Hematopoietic multipotent progenitor cell (in vitro differentiated cells): ENCODE measurements around a stretch of chr1.

GRCh38 chr1:91571707-91572648 is 71.3 kb downstream of the CDC7 start:
- CAGE, long polyA plus RNA, result no peak

DNA sequence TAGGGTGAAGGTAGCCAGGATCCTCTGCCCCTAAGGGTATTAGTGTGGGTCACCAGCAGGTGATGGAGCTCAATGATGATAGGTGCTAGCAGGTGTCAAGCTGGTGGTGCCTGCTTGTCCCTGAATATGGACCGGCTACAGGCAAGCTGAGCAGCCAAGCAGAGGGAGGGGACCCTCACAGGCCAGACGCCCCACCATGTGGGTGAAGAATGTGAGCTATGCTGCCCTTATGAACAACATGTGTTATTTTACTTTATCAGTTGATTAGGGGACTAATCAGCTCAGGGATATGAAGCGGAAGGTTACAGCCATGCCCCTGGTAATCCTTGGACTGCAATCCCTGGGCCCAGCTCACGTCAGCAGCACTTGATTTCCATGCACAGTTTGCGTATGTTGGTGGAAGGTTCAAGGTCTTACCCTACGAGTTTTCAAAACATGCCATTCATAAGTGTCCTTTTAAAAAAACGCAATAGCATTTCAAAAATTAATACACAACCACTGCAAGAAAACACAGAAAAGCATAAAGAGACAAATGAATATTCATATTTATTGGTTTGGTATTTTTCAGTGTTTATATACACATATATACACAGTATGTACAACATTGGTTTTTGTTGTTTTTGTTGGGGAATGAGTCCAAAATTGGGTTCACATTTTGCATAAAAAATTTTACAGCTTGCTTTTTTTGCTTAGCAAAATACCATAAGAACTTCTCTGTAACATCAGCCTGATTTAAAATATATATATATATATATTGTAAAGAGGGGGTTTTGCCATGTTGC is 106.1 kb downstream of the CDC7 start:
- CAGE, long polyA plus RNA, result no peak

DNA sequence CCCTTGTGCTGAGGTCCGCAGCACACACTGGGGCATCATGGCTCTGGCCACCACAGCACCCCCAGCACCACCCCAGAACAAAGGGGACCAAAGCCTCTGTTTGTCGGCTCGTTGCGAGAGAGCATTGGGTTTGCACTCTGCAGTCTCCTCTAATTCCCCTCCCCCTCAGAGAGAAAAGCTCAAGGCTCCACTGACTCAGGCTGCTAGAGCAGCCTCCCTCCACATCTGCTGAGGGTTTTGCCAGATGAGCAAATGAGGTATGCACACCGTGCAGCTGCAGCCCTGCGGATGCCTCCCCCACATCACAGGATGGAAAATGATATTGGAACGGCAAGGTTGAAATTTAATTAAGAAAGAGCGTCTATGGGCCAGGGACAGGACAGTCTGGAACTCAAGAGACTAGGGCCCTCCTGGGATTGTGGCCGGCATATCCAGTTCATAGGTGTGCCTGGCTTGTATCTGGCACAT is 154.6 kb downstream of the TGFBR3 start:
- CAGE, long polyA plus RNA, result no peak

GRCh38 chr1:91816016-91816517 is 69.9 kb downstream of the TGFBR3 start:
- CAGE, long polyA plus RNA, result no peak

GRCh38 chr1:91864599-91864930 is 21.4 kb downstream of the TGFBR3 start:
- CAGE, long polyA plus RNA, result no peak

GRCh38 chr1:91870867-91871241 is 15.1 kb downstream of the TGFBR3 start:
- CAGE, long polyA plus RNA, result no peak

GRCh38 chr1:91884645-91885803 is 927 bp downstream of the TGFBR3 start:
- CAGE, long polyA plus RNA, result no peak

DNA sequence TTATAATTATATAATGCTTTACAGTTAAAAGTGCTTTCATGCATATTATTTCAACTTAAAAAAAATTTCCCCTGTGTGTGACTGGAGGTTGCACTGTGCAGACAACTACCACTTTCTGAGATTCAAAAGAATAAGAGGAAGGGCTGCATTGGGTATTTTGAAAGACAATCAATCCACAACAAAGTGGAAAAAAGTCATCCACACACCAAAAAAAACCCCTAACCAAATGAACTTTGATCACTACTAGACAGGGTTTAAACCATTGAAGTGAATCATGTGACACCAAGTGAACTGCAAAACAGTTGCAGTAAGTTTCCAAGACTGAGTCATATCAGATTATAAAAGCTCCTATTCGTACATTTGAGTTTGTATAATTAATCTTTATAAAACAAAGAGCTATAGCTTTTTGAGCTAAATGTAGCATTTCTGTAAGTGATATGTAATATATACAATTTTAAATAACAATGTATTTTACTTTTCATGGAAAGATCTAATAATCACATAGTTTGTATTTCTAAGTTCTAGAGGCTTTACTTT is 50.3 kb upstream of the GFI1 start:
- CAGE, long polyA plus RNA, result no peak

GRCh38 chr1:92671219-92672053 is 113.5 kb downstream of the EVI5 start:
- CAGE, long polyA plus RNA, result no peak

GRCh38 chr1:92672225-92672851 is 112.6 kb downstream of the EVI5 start:
- CAGE, long polyA plus RNA, result no peak

DNA sequence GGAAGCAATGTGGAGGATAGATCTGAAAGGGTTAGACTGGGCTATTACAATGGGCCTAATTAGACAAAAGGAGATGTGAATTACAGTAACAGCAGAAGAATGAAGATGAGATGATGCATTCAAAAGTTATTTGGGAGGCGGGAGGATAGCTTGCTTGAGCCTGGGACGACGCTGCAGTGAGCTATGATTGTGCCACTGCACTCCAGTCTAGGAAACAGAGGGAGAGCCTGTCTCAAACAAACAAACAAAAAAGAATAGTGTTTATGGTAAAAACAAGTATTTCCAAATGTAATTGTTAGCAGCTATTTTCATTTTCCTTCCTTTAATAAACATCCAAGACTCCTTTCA is 10.8 kb downstream of the DIPK1A start:
- CAGE, long polyA plus RNA, result no peak

DNA sequence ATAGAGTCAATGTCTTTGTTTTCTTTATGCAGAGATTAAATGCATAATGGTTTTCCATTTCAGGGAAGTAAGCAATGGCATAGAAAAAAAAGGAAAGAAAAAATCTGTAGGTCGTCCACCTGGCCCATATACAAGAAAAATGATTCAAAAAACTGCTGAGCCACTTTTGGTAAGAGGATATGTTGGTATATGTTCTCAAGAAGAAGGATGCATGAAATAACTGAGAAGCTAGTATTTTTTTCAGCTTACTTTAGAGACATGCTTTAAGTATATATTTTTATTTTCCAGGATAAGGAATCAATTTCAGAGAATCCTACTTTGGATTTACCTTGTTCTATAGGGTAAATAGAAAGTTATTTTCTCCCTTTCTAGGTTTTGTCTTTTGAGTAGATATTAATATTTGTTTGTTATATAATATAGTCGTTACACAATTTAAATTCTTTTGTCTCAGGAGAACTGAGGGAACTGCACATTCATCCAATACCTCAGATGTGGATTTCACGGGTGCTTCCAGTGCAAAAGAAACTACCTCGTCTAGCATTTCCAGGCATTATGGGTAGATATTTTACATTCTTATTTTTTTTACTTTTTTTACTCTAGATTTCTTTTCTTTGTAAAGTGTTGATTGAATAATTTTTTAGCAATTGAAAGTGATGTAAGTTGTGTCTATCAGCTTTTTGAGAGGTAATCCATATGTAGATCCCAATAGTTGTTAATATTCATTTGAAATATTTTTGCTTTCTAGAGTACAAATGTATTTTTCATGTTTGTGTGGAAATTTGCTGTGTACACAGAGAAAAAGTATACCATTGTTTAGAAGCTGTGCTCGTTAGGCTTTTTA is 46.4 kb downstream of the TMED5 start:
- CAGE, long polyA plus RNA, result no peak

DNA sequence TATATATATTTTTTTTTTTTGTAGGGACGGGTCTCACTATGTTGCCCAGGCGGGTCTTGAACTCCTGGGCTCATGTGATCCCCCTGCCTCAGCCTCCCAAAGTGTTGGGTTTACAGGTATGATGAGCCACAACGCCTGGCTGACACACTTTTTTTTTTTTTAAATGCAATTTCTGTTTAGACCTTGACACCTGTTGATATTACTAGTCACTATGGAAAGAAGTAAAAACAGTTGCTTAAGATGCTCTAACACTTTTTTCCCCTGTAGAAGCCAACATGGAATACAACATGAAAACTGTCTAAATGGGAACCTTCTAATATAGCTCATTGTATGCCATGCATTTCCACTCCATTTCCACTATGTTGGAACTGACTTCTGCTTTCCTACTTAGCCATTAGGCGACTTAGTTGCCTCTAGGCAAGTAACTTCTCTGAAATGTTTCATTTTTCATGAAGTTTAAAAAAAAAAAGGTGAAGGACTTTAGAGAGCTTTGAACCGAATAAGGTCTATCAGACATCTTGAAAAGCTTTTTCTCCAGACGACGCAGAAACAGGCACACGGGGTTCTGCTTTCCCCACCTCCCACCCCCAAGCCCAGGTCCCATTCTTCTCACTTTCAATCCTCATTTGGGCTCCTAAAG is 717 bp upstream of the DR1 start:
- CAGE, long polyA plus RNA, result no peak

DNA sequence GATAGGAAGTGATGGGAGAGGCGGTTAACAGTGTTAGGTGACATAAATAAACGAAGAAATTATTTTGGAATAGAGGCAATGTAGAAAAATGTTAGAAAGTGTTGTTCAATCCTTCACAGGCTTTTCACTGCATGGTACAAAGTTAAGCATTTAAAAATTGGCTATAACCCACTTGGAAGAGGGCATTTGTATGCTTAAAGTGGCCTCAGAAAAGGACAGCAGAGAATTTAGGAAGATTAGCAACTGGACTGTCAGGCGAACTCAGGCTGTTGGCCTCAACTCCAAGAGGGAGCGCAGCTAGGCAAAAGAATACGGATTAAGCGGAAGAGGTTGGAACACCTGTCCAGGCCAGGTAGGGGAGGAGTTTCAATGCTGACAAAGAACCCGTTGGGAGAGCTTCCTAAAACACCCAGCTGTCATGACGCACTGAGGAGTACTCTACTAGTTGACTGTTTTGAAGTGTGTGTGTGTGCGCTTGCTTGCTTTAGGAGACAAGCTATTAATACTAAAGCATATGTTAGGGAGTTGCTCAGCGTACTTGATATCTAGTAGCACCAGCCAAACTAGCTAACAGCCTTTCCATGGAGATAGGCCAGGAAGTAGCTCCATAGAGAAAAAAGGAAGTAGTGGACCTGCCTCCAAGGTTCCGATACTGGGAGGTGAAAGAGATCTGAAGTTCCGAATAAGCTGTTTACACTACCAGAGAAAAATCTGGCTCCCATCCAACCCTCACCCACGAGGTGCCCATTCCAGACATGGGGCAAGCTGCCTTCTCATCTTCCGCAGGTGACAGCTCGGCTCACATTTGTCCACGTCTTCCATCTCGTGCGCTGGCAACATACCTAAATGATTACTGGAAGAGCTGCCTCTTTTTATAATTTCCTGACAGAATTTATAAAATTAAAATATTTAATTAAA is 1.1 kb upstream of the FNBP1L start:
- CAGE, long polyA plus RNA, result no peak

GRCh38 chr1:93447537-93447807 is 446 bp upstream of the FNBP1L start:
- CAGE, long polyA plus RNA, result no peak

DNA sequence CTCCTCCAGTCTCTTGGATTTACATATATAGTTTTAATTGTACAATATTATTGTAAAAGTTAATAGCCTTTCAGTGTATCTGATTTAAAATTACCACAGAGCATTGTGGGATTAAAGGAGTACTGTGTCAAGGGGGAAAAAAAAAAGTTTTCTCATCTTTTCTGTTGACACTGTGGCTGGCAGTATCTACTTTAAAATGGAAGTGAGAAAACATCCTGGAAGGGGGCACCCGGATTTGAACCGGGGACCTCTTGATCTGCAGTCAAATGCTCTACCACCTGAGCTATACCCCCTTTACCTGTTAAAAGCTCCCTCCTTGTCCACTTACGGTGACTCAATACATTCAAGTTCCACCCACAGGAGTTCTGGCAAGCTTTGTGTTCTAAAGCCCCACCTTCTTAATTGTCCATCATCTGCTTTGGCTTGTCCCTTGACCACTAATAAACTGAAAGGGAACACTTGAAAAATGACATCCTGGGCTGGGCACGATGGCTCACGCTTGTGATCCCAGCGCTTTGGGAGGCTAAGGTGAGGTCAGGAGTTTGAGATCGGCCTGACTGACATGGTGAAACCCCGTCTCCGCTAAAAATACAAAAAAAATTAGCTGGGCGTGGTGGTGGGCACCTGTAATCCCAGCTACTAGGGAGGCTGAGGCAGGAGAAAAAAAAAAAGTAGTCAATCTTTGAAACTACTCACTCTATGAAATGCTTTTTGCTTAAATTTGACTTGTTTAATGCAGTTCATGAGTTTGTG is 68.3 kb downstream of the FNBP1L start:
- CAGE, long polyA plus RNA, result no peak

DNA sequence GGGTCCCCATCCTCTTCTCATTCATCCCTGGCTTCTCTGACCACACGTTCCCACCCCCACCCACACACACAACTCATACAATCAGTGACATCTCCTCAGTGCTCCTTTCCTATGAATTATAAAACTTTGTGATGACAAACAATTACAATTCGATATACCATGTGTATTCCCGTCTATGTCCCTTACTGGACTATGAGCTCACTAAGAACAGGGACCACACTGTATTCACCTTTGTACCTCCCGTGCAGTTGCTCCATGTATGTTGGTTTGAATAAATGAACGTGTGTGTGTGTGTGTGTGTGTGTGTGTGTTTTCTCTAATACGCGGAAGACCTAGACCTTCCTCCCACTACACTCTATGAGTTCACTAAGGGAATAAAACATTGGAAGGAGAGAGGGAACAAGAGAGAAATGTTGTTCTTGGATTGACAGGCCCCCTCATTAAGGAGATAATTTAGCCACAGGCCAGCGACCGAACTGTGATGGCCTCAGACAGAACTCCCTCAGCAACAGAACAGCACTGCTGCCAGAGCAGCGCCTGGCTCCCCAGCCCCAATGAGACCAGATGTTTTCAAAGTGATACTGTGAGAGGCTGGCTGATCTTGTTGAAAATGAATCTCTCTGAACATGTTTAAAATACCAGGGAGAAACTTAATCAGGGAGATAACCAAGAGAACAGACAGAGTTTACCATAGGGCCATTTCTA is 21.7 kb downstream of the BCAR3 start:
- CAGE, long polyA plus RNA, result no peak

DNA sequence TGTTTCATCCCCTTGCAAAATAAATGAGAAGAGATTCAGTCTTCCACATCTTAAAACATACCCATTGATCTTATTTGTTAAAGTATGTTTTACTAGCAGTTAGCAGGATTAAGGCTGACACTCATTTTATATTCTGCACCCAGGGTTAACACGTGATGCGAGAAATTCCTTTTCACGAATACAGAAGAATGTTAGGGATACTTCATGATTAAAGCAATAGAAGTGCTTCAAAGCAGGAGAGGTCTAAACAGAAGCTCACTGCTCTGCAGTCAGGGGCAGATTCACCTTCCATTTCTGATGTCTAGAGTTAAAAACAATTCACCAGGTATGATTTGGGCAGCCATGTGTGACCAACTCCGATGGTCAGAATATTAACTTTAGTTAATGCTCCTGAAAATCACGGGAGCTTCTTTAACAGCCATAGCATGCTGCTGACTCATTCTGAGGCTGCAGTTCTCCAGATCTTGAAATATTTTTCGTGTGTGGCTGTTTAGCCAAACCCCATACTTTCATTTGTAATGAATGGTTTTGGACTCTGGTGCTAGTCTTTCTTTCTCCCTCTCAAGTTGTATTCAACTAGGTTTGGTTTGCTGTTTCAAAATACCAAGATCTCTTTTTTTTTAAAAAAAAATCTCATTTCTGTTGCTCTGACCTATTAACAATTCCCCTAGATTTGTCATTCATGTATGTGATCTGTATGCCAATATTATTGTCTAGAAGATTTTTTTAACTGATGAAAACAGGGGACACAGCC is 19.6 kb downstream of the BCAR3 start:
- CAGE, long polyA plus RNA, result no peak

GRCh38 chr1:93702419-93702850 is 20.8 kb upstream of the BCAR3 start:
- CAGE, long polyA plus RNA, result no peak

- CAGE, long polyA plus RNA, result no peak
Observed at GRCh38 chr1:93908582-93909131, 573 bp downstream of the GCLM start.